GM12878 (cell line): ENCODE measurements around the genes KBTBD6, AKAP11 and FAM216B.

- RAMPAGE, long total RNA, result no peak
- RRBS, 2 experiments, result no CpG with 5 or more reads among the region's 4 CpGs
CAGE:
- cytosol, long polyA minus RNA, result no peak
- cytosol, long polyA plus RNA, result no peak
- long polyA plus RNA, result no peak
- nucleolus, long total RNA, result no peak
- nucleus, long polyA plus RNA, result no peak
- nucleus, long total RNA, result no peak
Observed at GRCh38 chr13:40589142-40590082, 77.0 kb downstream of the FOXO1 start.

- RAMPAGE, long total RNA, result no peak
- RRBS, 2 experiments, result no CpG with 5 or more reads among the region's 5 CpGs
CAGE:
- cytosol, long polyA minus RNA, result no peak
- cytosol, long polyA plus RNA, result no peak
- long polyA plus RNA, result no peak
- nucleolus, long total RNA, result no peak
- nucleus, long polyA plus RNA, result no peak
- nucleus, long total RNA, result no peak
Observed at GRCh38 chr13:40793244-40793689, 3.9 kb downstream of the SLC25A15 start.

- RAMPAGE, long total RNA, result no peak
- RRBS, 2 experiments, result no CpG with 5 or more reads among the region's 8 CpGs
CAGE:
- cytosol, long polyA minus RNA, result no peak
- cytosol, long polyA plus RNA, result no peak
- long polyA plus RNA, result no peak
- nucleolus, long total RNA, result no peak
- nucleus, long polyA plus RNA, result no peak
- nucleus, long total RNA, result no peak
Observed at GRCh38 chr13:40917208-40918015, 101.7 kb downstream of the ELF1 start.

GRCh38 chr13:40946174-40947052 lies 72.7 kb downstream of the ELF1 start:
- RAMPAGE, long total RNA, result no peak
- RRBS, 2 experiments, result no CpG with 5 or more reads among the region's 5 CpGs
CAGE:
- cytosol, long polyA minus RNA, result no peak
- cytosol, long polyA plus RNA, result no peak
- long polyA plus RNA, result no peak
- nucleolus, long total RNA, result no peak
- nucleus, long polyA plus RNA, result no peak
- nucleus, long total RNA, result no peak

- RAMPAGE, long total RNA, result no peak
- RRBS, 2 experiments, result no CpG with 5 or more reads among the region's 1 CpG
CAGE:
- cytosol, long polyA minus RNA, result no peak
- cytosol, long polyA plus RNA, result no peak
- long polyA plus RNA, result no peak
- nucleolus, long total RNA, result no peak
- nucleus, long polyA plus RNA, result no peak
- nucleus, long total RNA, result no peak
Observed at GRCh38 chr13:40957358-40957738, 61.8 kb downstream of the ELF1 start.

GRCh38 chr13:40985402-40986262 lies 33.5 kb downstream of the ELF1 start:
- RAMPAGE, long total RNA, result no peak
- RRBS, 2 experiments, result no CpG with 5 or more reads among the region's 6 CpGs
CAGE:
- cytosol, long polyA minus RNA, result no peak
- cytosol, long polyA plus RNA, result no peak
- long polyA plus RNA, result no peak
- nucleolus, long total RNA, result no peak
- nucleus, long polyA plus RNA, result no peak
- nucleus, long total RNA, result no peak

DNA sequence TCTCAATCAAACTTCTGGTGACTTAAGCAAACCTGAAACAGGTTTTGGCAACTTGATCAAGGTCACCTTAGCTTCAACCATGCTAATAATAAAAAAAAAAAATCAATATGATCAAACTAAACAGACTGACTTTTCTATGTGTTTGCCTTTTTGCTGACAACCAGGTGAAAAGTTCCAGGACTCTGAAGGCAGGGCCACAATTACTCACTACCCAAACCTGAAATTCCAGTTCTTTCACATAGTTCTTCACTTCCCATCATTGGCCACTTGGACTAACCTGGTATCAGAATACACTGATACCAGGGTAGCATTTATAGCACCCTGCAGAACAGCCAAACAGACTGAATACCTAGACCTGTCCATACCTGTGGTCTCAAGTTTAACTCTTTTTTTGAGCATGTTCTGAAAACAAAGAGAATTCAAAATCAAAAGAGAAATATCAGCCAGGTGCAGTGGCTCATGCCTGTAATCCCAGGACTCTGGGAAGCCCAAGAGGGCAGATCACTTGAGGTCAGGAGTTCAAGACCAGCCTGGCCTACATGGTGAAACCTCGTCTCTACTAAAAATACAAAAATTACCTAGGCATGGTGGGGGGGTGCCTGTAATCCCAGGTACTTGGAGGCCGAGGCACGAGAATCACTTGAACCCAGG lies 25.1 kb downstream of the ELF1 start:
- RAMPAGE, long total RNA, result no peak
- RRBS, 2 experiments, result no CpG with 5 or more reads among the region's 3 CpGs
CAGE:
- cytosol, long polyA minus RNA, result no peak
- cytosol, long polyA plus RNA, result no peak
- long polyA plus RNA, result no peak
- nucleolus, long total RNA, result no peak
- nucleus, long polyA plus RNA, result no peak
- nucleus, long total RNA, result no peak

DNA sequence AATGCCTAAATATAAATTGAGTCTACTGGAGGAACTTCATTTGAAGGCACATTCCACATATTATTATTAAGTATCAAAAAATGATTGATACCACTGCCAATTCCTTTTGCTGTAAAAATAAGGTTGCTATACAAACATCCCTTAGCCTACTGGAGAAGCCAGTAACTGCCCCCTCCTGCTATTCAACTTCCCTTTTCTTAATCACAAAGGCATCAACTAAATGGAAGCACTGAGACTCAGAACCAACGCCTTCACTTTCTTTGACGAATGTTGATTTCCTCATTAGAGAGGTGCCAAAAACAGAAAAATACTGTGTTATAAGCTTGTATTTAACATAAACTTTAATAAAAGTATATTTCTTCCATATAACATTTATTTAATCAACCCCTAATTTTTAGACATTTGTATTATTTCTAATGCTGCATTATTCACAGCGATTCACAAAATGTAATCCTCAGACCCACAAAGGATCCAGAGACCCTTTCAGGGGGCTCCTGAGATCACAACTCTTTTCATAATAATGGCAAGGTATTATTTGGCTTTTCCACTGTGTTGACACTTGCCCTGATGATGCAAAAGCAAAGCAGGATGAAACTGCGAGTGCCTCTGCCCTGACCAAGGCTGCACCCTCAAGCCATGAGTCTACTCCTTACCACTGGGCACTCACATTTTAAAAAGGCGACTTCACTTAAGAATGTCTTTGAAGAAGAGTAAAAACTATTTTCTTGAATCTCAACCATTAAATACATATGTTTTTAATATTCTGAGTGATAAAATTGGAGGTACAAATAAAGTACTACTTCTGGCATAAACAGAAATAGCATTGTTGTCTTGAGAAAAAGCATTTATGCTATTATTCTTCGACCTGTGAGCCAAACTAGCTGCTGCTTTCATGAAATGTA lies 11.5 kb downstream of the ELF1 start:
- RAMPAGE, long total RNA, result no peak
- RRBS, 2 experiments, result no CpG with 5 or more reads among the region's 6 CpGs
CAGE:
- cytosol, long polyA minus RNA, result no peak
- cytosol, long polyA plus RNA, result no peak
- long polyA plus RNA, result no peak
- nucleolus, long total RNA, result no peak
- nucleus, long polyA plus RNA, result no peak
- nucleus, long total RNA, result no peak

GRCh38 chr13:41046729-41047377 lies 14.5 kb upstream of the WBP4 start:
- RAMPAGE, long total RNA, result no peak
- RRBS, 2 experiments, result no CpG with 5 or more reads among the region's 14 CpGs
CAGE:
- cytosol, long polyA minus RNA, result no peak
- cytosol, long polyA plus RNA, result no peak
- long polyA plus RNA, result no peak
- nucleolus, long total RNA, result no peak
- nucleus, long polyA plus RNA, result no peak
- nucleus, long total RNA, result no peak

- RAMPAGE, long total RNA, result no peak
- RRBS, 2 experiments, result under 1 to 1% methylated on average over 30 of the region's 71 CpGs
CAGE:
- cytosol, long polyA minus RNA, result no peak
- cytosol, long polyA plus RNA, result no peak
- long polyA plus RNA, result no peak
- nucleolus, long total RNA, result no peak
- nucleus, long polyA plus RNA, result start-site peak on the plus strand at chr13:41060467-41060589, 50 and 42 reads in 2 replicates
- nucleus, long total RNA, result no peak
Observed at GRCh38 chr13:41059622-41060744, 1.3 kb upstream of the WBP4 start.

GRCh38 chr13:41131992-41133226 lies at the start of gene KBTBD6:
TSS of gene KBTBD6 (minus strand) at chr13:41132802.
- RAMPAGE, long total RNA, result start-site peak on the minus strand at chr13:41132734-41132812, 18 and 42 reads in 2 replicates
- RRBS, 2 experiments, result 1 to 3% methylated on average over 5 of the region's 86 CpGs
CAGE:
- cytosol, long polyA minus RNA, result no peak
- cytosol, long polyA plus RNA, result no peak
- long polyA plus RNA, result start-site peak on the minus strand at chr13:41132737-41132810, 37 and 49 reads in 2 replicates
- nucleolus, long total RNA, result start-site peak on the minus strand at chr13:41132744-41132825, 25 reads
- nucleus, long polyA plus RNA, result no peak
- nucleus, long total RNA, result no peak

DNA sequence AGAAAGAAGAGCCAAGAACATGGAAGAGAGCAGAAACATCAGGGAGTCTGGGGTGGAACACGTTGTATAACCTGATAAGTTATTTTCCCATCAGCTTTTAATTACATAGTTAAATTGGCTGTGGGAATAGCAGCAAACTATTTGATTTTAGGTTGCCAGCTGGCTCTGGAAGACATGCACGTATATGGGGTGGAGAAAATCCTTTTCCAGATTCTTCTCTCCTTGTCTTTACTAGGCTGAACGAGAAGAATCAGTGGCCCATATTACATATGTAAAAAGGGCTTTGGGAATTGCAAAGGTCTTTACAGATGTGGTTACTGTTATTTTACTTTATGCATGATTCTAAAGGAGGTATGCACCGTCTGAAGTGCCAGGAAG lies 4.7 kb upstream of the NAA16 start:
- RAMPAGE, long total RNA, result no peak
- RRBS, 2 experiments, result no CpG with 5 or more reads among the region's 4 CpGs
CAGE:
- cytosol, long polyA minus RNA, result no peak
- cytosol, long polyA plus RNA, result no peak
- long polyA plus RNA, result no peak
- nucleolus, long total RNA, result no peak
- nucleus, long polyA plus RNA, result no peak
- nucleus, long total RNA, result no peak

GRCh38 chr13:41368857-41369411 lies 57.9 kb downstream of the NAA16 start:
- RAMPAGE, long total RNA, result no peak
- RRBS, 2 experiments, result no CpG with 5 or more reads among the region's 2 CpGs
CAGE:
- cytosol, long polyA minus RNA, result no peak
- cytosol, long polyA plus RNA, result no peak
- long polyA plus RNA, result no peak
- nucleolus, long total RNA, result no peak
- nucleus, long polyA plus RNA, result no peak
- nucleus, long total RNA, result no peak

DNA sequence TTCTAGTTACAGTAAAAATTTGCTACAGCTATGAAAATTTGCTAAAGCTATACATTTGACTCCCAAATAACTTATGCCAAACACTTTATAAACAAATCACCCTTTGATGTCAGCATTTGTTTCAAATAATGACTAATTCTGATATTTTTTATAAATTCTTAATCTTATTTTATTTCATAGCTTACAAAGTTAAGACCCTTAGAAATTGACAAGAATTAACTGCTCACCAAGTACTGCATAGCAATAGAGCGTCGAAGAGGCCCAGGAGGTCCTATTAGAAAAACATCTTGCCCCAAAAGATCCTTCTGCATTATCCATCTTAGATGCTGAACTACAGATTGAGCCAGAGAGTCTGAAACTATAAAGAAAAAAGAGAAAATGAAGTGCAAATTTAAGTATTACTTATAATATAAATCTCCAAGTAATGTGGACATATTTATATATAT lies 49.1 kb downstream of the VWA8 start:
- RAMPAGE, long total RNA, result no peak
- RRBS, 2 experiments, result no CpG with 5 or more reads among the region's 2 CpGs
CAGE:
- cytosol, long polyA minus RNA, result no peak
- cytosol, long polyA plus RNA, result no peak
- long polyA plus RNA, result no peak
- nucleolus, long total RNA, result no peak
- nucleus, long polyA plus RNA, result no peak
- nucleus, long total RNA, result no peak

- RAMPAGE, long total RNA, result no peak
- RRBS, 2 experiments, result no CpG with 5 or more reads among the region's 16 CpGs
CAGE:
- cytosol, long polyA minus RNA, result no peak
- cytosol, long polyA plus RNA, result no peak
- long polyA plus RNA, result no peak
- nucleolus, long total RNA, result no peak
- nucleus, long polyA plus RNA, result no peak
- nucleus, long total RNA, result no peak
Observed at GRCh38 chr13:42049368-42049870, 971 bp downstream of the DGKH start.

DNA sequence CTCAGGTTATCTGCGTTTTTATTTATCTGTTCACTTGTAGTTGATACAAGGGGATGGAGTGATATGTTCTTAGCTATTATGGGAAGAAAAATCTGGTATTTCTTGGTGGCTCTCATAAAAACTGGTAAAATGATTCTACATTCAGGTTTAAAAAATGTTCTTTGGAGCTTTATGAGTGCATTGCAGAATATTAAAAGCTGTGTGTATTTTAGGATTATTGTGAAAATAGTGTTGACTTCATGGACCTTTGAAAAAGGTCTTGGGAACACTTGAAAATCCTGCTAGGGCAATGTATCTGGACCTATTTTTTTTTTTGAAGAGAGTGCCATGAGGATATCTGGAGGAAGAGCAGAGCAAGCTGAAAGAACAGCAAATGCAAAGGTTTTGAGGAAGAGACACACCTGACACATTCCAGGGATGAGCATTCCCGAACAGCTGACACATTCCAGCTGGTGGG lies 14.5 kb downstream of the DGKH start:
- RAMPAGE, long total RNA, result no peak
- RRBS, 2 experiments, result no CpG with 5 or more reads among the region's 2 CpGs
CAGE:
- cytosol, long polyA minus RNA, result no peak
- cytosol, long polyA plus RNA, result no peak
- long polyA plus RNA, result no peak
- nucleolus, long total RNA, result no peak
- nucleus, long polyA plus RNA, result no peak
- nucleus, long total RNA, result no peak

- RAMPAGE, long total RNA, result no peak
- RRBS, 2 experiments, result no CpG with 5 or more reads among the region's 6 CpGs
CAGE:
- cytosol, long polyA minus RNA, result no peak
- cytosol, long polyA plus RNA, result no peak
- long polyA plus RNA, result no peak
- nucleolus, long total RNA, result no peak
- nucleus, long polyA plus RNA, result no peak
- nucleus, long total RNA, result no peak
Observed at GRCh38 chr13:42130577-42131543, 82.4 kb downstream of the DGKH start.

DNA sequence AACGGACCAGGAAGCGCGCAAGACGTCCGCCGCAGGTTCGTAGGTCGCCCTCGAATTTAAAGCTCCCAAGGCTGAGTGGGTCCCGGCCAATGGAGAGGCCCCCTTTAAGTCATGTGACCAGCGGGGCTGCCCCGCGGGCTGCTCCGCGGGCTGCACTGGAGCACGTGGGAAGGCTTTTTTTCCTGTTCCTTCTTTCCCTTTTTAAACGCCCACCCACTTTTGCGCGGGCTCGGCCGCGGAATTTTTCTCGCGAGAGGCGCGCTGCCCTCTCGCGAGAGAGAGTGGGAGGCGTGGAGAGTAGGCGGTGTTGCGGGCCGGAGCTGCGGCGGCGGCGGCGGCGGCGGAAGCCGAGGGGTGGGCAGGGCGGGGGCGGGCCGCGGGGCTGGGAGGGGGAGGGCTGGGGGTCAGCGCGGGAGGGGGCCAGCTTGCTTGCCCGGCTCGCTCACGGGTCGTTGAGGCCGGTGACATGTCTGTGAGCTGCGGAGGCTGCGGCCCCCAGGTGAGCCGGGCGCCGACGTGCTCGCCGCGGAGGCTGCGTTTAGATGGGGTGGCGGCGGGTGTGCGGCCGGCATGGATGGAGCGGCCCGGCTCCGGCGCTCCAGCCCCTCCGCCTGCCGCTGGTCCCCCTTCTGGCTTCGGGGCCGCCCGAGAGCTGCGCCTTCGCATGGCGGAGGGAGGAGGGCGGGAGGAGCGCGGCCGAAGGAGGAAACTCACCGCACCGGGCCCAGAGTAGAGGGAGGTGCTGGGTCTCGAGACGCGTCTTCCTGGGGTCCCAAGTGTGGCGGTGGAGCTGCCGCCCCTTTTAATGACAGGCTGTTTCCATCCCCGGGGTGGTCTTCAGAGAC lies at the start of gene AKAP11:
AKAP11 (plus strand) TSS at position 423 of the 845 bp plus-strand sequence.
- RAMPAGE, long total RNA, result start-site peak on the plus strand centred at position 424 of the sequence, 35 bp wide, 63 and 91 reads in 2 replicates
- RRBS, 2 experiments, result under 1 to 2% methylated on average over 17 to 22 of the region's 89 CpGs
CAGE:
- cytosol, long polyA minus RNA, result start-site peak on the plus strand centred at position 480 of the sequence, 51 bp wide, 66 reads
- cytosol, long polyA plus RNA, result start-site peak on the plus strand centred at position 426 of the sequence, 83 bp wide, 205 and 55 reads in 2 replicates
- long polyA plus RNA, result no peak
- nucleolus, long total RNA, result start-site peak on the plus strand centred at position 426 of the sequence, 53 bp wide, 193 reads
- nucleus, long polyA plus RNA, result start-site peak on the plus strand centred at position 425 of the sequence, 80 bp wide, 381 and 170 reads in 2 replicates
- nucleus, long total RNA, result start-site peak on the plus strand centred at position 420 of the sequence, 71 bp wide, 95 reads

DNA sequence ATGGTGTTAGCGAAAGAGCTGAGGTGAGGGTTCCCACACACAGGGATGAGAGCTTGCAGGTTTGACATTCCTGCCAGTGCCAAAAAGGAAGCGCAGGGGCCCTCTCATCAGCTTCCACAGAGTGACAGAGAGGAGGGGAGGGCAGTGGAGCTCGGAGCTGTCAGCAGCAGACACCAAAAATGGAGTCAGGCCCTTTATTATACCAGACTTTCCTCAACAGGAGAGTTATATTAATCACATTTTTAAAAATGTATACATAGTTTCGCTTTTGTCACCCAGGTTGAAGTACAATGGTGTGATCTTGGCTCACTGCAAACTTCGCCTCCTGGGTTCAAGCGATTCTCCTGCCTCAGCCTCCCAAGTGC lies 65.3 kb upstream of the FAM216B start:
- RAMPAGE, long total RNA, result no peak
- RRBS, 2 experiments, result no CpG with 5 or more reads among the region's 6 CpGs
CAGE:
- cytosol, long polyA minus RNA, result no peak
- cytosol, long polyA plus RNA, result no peak
- long polyA plus RNA, result no peak
- nucleolus, long total RNA, result no peak
- nucleus, long polyA plus RNA, result no peak
- nucleus, long total RNA, result no peak

- RAMPAGE, long total RNA, result no peak
- RRBS, 2 experiments, result no CpG with 5 or more reads among the region's 3 CpGs
CAGE:
- cytosol, long polyA minus RNA, result no peak
- cytosol, long polyA plus RNA, result no peak
- long polyA plus RNA, result no peak
- nucleolus, long total RNA, result no peak
- nucleus, long polyA plus RNA, result no peak
- nucleus, long total RNA, result no peak
Observed at GRCh38 chr13:42781217-42781763, at the start of gene FAM216B. TSS of gene FAM216B (plus strand) at chr13:42781584.